Metastatic Liver Carcinoma in the Lung (tissue), 2 donors: ENCODE results near the gene PRUNE2.

DNA sequence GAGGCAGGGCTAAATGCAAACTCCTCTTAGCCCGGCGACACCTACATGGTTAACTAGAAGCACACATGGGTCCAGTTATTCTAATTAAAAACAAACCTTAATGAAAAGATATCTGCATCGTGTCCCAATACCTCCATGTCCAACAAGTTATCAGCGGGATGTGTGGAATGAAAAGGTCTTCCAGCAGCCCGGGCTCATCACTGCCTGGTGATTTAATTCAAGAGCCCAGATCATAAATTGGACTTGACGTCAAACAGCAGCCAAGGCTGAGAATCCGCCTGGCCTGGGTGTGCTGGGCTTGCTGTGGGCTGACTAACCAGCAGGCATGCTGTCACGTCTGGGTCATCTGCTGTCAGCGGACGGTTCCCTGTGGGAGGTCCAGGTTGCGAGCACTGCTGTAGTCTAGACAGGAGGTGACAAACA, 289.6 kb downstream of the OSTF1 start:
- PRO-cap, 2 experiments, result no peak in any of the 2 experiments

DNA sequence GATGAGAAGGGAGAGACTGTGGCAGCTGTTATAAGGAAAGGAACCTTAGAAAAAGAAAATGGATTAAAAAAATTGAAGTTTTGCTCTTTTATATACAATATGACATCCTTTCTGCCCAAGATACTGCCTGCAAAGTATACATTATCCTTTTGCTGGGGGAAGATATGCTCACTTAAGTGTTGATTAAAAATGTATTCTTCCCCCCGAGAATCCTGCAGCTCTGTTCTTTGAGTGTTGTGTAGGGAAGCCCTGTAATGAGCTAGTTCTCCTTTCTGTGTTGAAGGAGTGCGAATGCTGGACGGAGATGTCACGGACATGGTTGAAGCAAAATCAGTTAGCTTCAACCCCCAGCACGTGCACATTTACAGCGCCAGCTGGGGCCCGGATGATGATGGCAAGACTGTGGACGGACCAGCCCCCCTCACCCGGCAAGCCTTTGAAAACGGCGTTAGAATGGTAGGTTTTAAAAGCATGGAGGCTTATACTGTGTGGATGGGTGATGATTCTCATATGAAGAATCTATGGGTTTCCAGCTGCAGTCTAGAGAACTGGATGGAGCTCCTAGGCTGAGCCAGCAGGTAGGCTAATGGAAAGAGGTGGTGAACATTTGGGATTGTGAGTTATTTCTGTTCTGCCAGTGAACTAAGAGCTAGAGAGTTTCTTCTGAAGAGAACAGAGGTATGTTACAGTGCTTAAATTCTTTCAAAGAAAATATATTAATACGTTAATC, 181.1 kb downstream of the PCSK5 start:
- PRO-cap, 2 experiments, result no peak in any of the 2 experiments

- PRO-cap, 2 experiments, result no peak in any of the 2 experiments
Measured at GRCh38 chr9:76373021-76373538, 21.1 kb downstream of the RFK start.

DNA sequence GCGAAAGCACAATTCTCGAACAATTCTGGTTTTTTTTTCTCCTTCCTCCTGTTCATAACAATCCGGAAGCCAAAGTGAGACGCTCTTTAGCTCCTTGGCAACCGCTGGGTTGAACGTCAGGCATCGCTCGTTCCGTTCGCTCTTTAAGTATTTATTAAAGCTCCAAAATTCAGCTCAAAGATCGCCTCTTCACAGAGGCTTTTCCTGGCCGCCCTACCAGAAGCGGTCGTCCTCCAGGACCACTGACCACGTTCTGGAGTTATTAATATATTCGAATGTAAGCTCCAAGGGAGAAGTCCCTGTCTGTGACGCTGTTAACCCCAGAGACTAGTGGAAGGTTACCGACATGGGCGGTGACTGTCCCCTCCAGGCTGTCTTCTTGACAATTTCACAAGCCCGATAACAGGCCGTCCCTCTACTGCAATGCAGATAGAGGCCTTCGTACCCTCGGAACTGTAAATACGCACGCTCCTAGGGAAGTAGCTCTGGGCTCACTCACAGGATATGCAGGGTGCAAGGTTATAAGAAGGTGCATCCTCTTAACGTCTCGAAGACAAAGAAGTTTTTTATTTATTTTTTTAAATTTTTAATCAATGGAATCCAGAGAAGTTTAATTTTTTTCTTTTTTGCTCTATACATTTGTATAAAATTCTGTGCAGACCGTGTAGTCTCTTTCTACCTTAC, 624 bp upstream of the RFK start:
- PRO-cap, 2 experiments, result peak in 2 of 2 experiments; most common plus-strand start position 405 of the sequence (in 1); most common minus-strand start position 255 of the sequence (in 2)

- PRO-cap, 2 experiments, result no peak in any of the 2 experiments
Measured at GRCh38 chr9:76395392-76395847, 1.2 kb upstream of the RFK start.

GRCh38 chr9:76643676-76644324, 184.8 kb downstream of the GCNT1 start:
- PRO-cap, 2 experiments, result no peak in any of the 2 experiments

DNA sequence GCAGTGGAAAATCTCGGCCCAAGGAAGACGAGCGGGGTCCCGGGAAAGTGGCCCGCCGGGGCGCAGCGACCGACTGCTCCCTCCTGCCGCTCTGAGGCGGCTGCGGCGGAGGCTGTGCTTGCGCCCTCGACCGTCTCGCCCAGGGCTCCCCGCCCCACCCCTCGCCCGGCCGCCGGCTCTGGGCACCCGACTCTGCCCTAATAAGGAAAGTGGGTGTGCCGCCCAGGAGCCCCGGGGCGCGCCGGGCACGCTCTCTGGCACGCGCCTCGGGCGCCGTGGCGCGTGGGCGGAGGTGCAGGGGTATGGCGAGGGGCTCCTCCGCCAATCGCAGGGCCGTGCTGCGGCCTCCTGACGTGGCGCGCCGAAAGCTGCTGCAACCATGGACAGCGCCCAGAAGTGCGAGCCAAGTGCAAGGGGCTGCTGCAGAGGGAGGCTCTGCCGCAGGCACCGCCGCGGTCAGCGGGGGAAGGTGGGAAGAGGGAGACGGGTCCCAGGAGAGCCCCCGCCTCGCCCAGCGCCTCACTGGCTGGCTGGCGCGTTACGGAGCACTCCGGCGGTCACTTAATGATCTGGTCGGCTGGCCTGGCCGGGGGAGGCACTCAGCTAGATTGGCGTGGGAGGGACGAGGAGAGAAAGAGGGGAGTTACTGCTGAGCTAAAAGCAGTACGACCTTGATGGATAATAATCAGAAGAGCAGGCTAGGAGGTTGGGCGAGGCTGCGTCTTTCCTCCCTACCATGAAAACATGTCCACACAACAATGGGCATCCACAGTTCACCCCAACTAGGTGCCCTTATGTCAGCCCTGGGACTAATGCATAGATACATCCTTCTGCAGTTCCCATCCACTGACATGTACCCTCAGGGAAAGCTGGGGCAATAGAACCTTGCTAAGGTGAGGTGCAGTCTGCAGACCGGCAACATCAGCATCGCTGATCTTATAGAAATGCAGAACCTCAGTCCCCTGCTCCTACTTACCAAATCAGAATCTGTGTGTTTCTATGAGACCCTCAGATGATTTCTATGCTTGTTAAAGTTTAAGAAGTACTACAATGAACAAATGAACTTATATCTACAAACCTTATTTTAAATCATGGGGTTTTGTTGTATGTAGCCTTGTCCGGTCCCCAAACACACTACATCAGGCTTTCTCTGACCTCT, at the start of gene PRUNE2:
Gene PRUNE2, minus strand, starts transcription at position 111 of the 1,159 bp plus-strand sequence.
- PRO-cap, 2 experiments, result peak in 2 of 2 experiments; most common minus-strand start position 102 of the sequence (in 2)

DNA sequence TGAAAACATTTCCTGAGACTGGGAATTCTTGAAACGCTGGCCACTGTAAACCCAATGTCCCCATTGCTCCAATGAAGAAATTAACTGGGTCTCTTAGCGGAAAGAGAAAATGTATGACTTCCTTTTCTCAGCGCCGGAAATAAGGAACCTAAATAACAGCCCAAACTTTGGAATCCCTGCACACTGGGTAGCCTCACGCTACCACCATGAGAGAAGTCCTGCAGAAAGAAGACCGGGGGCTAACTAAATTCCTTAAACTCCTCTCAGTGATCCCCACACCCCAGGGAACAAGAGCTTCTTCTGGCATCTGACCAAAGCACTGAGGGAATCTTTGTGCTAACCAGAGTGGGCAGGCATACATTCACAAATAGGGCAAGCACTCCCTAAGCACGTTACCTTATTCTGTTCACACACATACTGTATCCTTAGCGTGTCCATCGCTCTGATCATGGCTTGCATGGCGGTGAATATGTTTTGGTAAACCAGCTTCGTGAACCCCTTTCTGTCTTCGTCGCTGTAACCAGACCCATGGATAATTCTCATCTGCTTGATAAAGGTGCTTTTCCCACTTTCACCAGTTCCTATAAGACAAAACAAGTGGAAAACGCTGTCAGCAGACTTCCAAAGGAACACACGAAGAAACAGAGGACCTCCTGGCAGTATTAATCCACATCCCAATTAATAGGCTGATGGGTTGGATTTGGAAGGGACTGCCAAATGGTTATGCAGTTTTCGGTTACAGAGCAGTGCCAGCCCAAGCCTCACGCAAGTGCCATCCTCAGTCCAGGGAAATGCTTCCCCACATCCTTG, 119.2 kb downstream of the GNA14 start:
- PRO-cap, 2 experiments, result no peak in any of the 2 experiments

- PRO-cap, 2 experiments, result no peak in any of the 2 experiments
Measured at GRCh38 chr9:77551367-77551575, 96.9 kb downstream of the GNA14 start.

DNA sequence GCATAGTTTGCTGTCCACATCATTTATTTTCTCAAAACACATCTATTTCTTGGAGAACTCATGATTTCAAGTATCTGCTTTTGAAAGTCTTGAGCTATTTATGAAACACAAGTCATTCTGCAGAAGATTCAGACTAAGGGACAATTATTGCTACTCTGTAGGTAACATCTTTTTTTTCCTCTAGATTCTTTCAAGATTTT, 59.7 kb upstream of the GNA14 start:
- PRO-cap, 2 experiments, result no peak in any of the 2 experiments

GRCh38 chr9:77735137-77735967, 87.2 kb upstream of the GNA14 start:
- PRO-cap, 2 experiments, result no peak in any of the 2 experiments

DNA sequence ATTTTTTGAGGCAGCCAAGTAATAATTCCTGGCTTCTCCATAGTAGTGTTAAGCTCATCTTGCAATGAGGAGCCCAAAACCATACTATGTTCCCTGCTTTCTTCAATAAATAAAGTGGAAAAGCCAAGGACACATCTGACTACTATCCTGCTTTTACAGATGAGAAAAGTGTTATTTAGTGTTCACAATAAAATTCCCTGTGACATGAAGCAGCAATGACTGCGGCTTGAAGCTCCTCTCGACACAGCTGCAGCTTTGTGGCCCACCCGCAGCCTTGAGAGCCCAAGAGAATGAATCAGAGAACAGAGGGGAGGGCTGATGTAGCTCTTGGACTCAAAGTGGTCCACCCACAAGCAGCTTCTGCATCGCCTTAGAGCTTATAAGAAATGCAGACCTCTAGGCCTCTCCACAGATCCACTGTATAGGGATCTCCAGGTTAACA, 181.2 kb upstream of the GNA14 start:
- PRO-cap, 2 experiments, result no peak in any of the 2 experiments

GRCh38 chr9:78035355-78035730, 3.7 kb upstream of the GNAQ start:
- PRO-cap, 2 experiments, result no peak in any of the 2 experiments

DNA sequence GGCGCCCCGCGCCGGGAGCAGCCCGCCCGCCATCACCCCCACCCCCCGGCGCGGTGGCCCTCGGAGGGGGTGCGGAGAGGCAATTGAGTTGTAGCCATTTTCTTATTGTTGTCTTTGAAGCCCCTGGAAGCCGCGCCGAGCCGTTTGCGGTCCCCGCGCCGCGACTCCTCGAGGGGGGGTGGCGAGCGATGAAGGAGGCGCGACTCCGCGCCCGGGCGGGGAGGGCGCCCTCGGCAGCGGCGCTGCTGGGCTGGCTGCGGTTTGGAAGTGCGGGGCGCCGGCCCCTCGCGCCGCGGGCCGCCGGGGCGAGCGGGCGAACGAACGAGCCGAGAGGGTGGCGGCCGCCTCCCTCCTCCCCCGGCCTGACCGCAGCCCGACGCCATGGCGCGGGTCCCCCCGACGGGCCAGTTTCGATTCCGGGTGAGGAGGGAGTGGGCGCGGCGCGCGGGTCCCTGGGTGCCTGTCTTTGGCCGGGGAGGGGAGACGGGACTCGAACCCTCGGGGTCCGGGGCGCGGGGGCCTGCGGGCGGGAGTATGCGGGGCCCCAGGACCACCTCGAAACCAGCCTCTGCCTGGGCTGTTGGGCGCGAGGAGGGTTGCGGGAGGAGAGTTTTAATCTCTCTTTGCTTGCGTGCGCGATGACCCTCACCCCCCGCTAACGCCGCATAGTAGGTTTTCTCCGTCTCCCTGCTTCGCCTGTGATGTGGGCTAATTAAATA, 1.3 kb downstream of the TLE4 start:
- PRO-cap, 2 experiments, result no peak in any of the 2 experiments

GRCh38 chr9:79574659-79575108, 2.9 kb downstream of the TLE4 start:
- PRO-cap, 2 experiments, result no peak in any of the 2 experiments

DNA sequence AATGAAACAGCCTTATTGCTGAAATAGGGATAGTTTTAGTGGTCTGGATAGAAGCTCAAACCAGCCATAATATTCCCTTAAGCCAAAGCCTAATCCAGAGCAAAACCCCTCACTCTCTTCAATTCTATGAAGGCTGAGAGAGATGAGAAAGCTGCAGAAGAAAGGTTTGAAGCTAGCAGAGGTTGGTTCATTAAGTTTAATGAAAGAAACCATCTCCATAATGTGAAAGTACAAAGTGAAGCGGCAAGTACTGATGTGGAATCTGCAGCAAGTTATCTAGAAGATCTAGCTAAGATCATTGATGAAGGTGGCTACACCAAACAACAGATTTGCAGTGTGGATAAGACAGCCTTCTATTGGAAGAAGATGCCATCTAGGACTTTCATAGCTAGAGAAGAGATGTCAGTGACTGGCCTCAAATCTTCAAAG, 30.2 kb downstream of the TLE4 start:
- PRO-cap, 2 experiments, result no peak in any of the 2 experiments

GRCh38 chr9:79669817-79670168, 98.0 kb downstream of the TLE4 start:
- PRO-cap, 2 experiments, result no peak in any of the 2 experiments

DNA sequence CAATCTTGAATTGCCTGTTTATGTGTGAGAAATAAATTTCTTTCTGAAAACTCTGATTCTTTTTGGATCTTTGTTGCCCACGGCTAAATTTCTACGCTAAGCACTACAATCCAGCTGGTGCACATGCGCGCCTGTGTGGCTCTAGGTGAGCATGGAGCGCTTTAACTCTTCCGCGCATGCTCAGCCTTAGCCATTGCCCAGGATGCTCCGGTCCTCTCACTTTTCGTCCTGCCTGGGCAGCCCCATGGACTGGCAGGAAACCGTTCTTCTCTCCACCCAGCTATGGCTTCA, 190.8 kb downstream of the TLE4 start:
- PRO-cap, 2 experiments, result no peak in any of the 2 experiments

DNA sequence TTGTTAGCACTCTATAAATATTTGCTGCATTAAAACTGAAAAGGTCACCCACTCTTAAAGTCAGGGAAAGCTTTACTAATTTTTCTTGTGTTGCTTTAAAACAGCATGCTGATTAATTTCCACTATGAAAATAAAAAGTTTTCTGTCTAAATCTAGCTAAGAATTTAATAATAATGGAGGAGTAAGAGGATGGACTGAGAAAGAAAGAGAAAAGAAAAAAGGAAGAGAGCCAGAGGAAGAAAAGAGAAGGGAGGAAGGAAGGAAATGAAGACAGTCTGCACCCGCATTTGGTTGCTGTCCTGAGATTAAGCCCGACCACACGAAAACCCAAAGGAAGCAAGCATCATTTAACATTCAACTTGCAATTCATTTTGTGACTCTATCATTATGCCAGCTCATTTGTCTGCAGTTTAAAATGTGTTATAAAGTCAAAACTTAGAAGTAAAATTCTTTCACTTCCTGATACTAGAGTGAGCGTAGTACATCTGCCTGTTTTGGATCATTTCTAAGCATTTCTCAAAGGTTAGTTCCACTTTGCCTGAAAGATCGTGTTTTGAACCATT, 240.6 kb downstream of the TLE4 start:
- PRO-cap, 2 experiments, result no peak in any of the 2 experiments

DNA sequence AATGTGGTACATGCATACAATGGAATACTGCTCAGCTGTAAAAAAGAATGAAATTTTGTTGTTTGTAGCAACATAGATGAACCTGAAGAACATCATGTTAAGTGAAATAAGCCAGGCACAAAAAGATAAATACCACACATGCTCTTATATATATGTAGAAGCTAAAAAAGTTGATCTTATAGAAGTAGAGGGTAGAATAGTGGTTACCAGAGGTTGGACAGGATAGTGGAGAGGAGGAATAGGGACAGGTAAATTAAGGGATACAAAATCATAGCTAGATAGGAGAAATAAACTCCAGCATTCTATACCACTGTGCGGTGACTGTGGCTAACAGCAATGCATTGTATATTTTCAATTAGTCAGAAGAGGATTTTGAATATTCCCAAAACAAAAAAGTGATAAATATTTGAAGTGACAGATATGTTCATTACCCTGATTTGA, 414.8 kb downstream of the TLE1 start:
- PRO-cap, 2 experiments, result no peak in any of the 2 experiments